Measurements from ENCODE around the gene PPEF2.

GRCh38 chr4:75902309-75902867, at the start of gene PPEF2:
Gene PPEF2, minus strand, starts transcription at chr4:75902452.
- RRBS: no CpG with 5 or more reads among the region's 5 CpGs

DNA sequence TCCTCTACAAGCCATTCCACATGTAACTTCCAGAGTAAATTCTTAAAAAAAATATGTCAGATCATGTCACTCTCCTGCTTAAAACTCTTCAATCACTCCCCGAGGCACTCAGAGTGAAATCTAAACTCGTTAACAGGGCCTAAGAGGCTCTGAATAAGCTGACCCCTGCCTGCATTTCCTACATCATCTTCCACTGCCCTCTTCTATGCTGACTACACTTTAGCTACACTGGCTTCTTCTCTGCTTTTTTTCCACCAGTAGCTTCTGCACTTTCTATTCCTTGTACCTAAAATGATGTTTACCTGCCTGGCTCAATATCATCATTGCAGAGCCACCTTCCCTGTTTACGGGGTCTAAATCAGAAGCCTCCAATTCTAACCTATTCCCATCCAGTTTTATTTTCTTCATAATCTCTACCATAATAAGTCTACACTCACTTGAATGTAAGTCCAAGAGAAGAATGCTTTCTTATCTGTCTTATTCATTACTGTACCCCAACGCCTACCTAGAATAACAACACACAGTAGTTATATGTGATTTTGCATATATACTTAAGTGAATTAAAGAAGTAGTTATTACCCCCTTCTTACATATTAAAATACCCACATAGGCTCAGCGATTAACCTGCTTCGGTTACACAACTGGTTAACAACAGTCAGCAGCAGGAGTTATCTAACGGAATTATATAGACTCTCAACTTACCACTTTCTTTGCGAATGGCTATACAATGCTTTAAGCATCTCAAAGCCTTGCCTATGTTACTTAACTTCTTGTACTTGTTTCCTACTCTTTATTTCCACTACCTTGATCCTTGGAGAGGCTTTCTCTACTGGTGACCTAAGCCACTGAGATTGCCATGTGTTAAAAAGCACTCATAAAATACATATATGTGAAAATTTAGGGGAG, 1.5 kb downstream of the SDAD1 start:
- RRBS: no CpG with 5 or more reads among the region's 8 CpGs

GRCh38 chr4:76002150-76002510, 5.2 kb downstream of the CXCL9 start:
- RRBS: no CpG with 5 or more reads among the region's 4 CpGs

GRCh38 chr4:76160672-76161320, 12.6 kb upstream of the NUP54 start:
- RRBS: no CpG with 5 or more reads among the region's 6 CpGs

GRCh38 chr4:76211485-76212465, 1.8 kb downstream of the SCARB2 start:
- RRBS: no CpG with 5 or more reads among the region's 8 CpGs

DNA sequence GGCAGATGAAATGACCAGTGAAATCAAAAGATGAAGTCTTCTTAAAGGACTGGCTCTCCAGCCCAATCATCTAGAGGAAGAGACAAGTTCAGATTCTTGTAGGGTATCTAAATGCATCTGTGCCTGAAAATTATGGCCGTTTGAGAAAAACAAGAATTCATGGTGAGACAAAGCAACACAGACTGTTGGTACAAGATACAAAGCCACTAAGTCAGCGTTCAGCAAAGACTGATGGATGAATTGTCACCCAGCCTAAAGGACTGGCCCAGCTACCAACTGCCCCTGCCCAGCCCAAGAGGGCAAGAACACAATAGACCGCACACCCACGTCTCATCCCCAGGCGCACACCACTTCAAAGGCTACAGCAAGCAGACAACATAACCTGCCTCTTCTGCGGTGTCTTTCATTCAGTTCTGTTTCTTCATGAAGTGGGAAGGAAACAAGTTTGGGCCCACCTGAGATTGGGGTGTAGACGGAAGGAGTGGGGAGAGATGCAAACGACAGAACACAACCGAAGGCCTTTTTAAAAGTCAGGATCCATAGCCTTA, 882 bp downstream of the SCARB2 start:
- RRBS: no CpG with 5 or more reads among the region's 9 CpGs

DNA sequence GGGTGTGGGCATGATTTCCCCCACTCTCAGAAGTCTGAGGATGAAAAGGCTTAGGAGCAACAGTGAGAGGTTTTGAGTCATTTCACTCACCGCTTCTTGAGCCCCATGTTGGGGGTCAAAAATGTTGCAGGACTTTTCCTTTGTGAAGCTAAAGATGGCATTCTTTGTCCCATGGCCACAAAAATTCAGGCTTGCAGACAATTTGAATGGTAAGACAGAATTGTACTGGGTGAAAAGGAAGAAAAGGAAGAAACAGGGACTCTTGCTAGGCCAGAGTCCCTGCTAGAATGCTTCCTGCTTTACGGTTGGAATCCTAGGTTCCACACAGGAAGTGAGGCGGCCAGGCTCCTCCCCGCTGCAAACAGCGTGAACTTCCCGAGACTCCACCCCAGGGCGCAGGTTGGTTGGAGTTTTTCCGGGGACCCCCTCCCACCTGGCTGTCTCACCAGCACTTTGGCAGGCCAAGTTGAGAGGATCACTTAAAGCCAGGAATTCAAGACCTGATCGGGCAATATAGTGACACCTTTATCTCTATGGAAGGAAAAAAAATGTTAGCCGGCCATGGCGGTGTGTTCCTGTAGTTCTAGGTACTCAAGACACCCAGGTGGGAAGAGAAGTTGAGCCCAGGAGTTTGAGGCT, 17.2 kb upstream of the FAM47E start:
- RRBS: no CpG with 5 or more reads among the region's 11 CpGs

GRCh38 chr4:76236099-76236529, 15.4 kb upstream of the FAM47E start:
- RRBS: no CpG with 5 or more reads among the region's 1 CpG

DNA sequence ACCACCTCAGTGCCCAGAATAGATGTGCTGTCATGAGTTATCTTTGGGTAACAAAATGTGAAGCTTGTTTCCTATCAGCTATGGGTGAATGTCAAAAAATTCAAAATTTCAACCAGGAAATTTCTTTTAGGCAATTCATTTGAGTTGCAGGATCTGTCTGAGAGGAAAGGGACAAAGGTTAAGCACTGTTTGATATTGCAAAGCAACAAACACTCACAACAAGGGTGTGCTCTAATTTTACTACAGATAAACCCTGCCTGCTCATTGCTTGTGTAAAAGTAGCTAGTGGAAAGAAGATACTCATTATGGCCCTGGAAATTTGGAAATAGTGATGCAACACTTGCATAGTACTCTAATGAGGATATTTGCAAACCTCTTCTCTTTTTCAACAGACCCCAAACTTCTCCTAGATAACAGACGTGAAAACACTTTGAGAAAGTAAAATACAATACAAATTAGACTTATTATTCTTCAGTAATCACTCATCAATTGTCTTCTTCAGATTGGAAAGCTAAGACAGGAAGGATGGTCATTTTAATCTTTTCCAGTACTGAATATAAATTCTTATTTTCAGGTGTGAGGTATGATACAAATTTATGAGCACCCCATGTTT, 27.1 kb downstream of the FAM47E start:
- RRBS: no CpG with 5 or more reads among the region's 1 CpG

DNA sequence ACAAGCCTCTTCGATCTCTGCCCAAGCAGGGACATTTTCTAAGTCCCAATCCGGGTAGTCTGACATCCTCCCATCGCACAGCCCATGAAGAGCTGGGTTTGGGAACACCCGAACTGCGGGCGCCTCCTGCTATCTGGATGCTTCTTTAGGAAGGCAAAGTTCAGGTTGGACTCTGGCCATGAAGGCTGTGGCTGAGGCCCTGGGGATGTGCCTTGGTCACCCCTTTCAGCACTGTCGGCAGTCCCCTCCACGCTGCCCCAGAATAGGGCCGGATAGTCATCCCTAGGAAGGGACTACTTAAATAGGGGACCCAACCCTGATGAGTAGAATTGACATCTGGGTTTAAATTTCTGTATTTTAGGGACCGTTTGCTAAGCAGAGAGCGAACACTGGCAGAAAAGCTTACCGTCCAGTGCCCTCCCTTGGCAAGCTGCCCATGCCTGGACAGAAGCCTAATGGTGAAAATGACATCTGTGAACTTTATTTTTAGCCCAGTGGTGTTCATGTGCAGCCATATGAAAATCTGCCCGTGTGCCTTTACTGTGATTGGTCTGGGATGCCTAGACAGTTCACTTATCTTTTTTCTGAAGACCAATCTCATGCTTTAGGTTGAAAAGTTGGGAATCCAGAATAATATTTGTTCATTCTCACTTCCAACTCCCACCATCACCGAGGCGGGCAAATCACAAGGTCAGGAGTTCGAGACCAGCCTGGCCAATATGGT, 995 bp downstream of the STBD1 start:
- RRBS: 6% methylated on average over 1 of the region's 16 CpGs

GRCh38 chr4:76309480-76309901, 3.0 kb downstream of the STBD1 start:
- RRBS: no CpG with 5 or more reads among the region's 2 CpGs

GRCh38 chr4:76494895-76495637, 60.0 kb downstream of the SHROOM3 start:
- RRBS: no CpG with 5 or more reads among the region's 6 CpGs

- RRBS: no CpG with 5 or more reads among the region's 2 CpGs
These were observed 228.8 kb downstream of the SHROOM3 start for GRCh38 chr4:76663684-76664350.

- RRBS: no CpG with 5 or more reads among the region's 6 CpGs
These were observed 208.1 kb downstream of the SOWAHB start for GRCh38 chr4:76689891-76690250.

DNA sequence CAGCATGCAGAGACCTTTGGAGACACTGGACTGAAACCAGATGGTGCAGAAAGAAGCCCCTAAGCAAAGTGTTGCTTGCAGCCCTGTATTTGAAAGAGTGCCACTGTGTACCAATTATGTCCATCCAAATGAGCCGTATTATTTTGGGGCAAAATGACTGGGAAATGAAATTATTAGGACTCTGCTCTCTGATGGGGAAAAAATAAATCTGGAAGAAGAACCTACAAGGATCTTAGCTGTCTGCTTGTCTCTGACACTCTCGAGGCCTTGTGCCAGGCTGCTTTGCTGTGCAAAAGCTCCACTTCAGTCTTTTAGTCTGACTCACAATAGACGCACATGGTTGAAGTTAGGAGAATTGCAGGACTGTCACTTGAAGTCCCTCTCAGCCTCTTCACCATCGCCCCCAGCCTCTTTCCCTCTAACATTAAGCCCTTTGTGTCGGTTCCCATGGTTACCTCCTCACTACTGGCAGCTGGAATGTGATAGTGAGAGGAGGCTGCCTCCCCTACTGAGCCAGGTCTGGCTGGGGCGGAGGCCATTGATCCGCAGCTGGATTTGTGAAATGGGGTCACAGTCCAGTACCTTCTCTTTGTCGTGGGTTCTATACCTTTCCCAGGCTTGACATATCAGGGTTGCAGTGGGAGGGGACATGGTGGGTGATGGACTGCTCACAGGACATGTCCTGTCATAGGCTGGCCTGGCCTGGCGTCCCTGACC, 201.9 kb downstream of the SOWAHB start:
- RRBS: no CpG with 5 or more reads among the region's 9 CpGs

- RRBS: no CpG with 5 or more reads among the region's 10 CpGs
These were observed 181.9 kb downstream of the SOWAHB start for GRCh38 chr4:76715727-76716715.

DNA sequence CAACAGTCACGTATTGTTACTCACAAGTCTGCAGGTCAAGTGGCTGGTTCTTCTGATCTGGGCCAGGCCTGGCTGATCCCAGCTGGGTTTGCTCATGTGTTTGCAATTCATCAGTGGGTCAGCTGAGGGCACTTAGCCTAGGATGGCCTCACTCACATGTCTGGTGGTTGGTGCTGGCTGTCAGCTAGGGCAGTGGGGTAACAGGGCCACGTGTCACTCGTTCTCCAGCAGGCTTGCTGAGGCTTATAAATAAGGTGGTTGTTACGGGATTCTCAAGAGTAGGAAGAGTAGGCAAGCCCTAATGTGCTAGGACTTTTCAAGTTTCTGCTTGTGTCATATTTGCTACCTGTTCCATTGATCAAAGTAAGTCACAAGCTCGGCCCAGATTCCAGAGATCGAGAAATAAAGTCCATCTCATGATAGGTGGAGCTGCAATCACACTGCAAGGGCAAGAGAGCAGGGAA, 88.1 kb downstream of the SOWAHB start:
- RRBS: no CpG with 5 or more reads among the region's 6 CpGs

- RRBS: no CpG with 5 or more reads among the region's 1 CpG
These were observed 7.4 kb downstream of the SEPTIN11 start for GRCh38 chr4:76956957-76957325.

DNA sequence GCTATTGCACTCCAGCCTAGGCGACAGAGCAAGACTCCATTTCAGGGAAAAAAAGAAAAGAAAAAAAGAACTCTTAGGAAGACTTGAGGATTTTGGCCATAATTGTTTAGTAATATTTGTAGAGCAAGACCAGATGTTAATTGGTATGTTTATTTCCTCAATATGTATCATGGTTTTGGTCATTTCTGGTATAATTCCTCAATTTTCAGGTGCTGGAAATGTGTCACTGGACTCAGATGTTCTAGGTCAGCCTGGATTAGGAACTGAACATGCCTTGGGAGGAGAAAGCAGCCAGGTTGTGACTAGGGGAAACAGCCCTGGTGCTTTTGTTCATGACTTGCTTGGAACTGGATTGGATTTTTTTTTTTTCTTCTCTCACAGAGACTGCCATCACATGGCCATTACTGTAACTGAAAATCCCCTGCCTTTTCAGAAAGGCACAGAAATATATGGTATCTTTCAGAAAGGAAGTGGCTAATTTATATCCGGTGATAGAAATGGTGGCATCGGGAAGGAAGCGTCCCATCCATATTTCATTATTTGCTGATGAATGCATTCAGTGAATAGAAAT, 34.5 kb downstream of the SEPTIN11 start:
- RRBS: no CpG with 5 or more reads among the region's 4 CpGs

GRCh38 chr4:77020220-77020796, 55.5 kb downstream of the CCNI start:
- RRBS: no CpG with 5 or more reads among the region's 12 CpGs